Metastatic Breast Carcinoma in the Ovary (tissue), 3 donors: ENCODE data around the gene CT45A9.

DNA sequence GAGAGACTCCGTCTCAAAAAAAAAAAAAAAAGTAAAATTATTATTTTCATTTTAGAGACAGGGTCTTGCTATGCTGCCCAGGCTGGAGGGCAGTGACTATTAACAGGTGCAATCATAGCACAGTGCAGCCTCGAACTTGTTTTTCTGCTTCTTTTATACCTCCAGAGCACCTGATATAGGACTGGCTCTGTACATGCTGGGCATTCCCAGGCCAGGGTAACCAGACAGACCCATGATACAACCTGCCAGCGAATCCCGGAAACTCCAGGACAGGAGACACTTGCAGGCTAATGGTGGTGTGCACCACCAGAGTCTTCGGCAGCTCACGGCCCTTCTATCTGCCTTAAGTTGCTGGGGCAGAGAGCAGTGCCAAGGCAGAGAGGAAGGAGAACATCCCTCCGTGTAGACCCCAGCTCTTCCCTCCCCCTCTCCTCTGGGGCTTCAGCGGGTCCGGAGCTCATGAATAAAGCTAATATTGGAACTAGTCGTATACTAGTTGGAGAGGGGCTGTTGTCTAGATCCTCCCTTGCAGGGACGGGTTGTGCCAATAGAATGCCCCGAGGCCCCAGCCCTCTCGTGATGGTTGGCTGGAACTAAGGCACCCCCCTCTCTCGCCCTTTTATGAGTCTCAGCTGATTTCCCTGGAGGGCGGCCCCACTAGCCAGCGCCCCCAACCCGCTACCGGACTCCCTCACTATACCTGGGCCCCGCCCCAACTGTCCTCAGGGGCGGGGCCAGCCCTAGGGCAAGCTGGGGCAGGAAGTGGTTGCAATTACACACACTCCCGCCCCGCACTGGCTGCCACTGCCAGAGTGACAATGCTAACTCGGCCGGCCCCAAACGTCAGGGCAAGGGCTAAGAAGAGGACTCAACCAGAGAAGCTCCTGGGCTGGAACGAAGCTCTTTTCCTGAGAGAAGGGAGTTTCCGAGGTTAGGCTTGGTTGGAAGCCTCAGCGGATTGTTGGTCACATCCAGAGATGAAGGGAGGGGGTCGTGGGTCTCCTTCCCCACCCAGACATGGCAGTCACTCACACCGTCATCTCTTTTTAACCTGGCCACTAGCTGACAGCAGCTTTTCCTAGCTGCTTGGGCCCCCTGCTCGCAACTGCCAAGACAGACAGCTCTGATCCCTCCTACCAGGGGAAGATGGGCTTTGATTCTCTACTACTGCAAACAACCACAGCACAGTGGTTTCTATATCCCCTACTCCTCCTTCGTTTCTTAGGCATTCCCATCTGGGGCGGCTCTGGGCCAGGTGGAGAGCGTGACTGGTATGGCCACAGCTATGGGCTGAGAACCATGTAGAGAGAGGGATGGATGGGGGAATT is 21.3 kb upstream of the BCORL1 start:
- PRO-cap, 3 experiments, result peak in 3 of 3 experiments; most common plus-strand start position 839 of the sequence (in 3); most common minus-strand start position 718 of the sequence (in 2)

DNA sequence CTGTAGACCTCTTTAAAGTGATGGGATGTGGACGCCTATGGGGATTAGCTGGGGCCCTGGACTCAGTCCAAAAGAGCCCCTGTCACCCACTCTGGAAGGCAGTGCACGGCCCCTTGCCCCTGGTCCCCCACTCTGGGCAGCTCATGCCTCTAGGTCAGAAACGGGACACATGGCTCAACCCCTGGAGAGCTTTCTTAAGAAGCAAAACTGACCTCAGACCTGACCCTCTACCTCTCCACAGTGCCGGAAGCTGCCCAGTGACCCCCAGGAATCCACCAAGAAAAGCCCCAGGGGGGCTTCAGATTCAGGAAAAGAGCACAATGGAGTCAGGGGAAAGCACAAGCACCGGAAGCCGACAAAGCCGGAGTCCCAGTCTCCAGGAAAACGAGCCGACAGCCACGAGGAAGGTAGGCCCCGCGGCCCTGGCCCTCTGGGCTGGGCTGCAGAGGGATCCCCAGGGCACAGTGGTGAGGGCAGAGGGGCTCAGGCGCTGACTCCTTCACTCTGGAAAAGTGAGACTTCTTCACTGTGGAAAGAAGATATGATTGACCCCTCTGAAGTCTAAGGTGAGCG is 38.4 kb downstream of the BCORL1 start:
- PRO-cap, 3 experiments, result no peak in any of the 3 experiments

DNA sequence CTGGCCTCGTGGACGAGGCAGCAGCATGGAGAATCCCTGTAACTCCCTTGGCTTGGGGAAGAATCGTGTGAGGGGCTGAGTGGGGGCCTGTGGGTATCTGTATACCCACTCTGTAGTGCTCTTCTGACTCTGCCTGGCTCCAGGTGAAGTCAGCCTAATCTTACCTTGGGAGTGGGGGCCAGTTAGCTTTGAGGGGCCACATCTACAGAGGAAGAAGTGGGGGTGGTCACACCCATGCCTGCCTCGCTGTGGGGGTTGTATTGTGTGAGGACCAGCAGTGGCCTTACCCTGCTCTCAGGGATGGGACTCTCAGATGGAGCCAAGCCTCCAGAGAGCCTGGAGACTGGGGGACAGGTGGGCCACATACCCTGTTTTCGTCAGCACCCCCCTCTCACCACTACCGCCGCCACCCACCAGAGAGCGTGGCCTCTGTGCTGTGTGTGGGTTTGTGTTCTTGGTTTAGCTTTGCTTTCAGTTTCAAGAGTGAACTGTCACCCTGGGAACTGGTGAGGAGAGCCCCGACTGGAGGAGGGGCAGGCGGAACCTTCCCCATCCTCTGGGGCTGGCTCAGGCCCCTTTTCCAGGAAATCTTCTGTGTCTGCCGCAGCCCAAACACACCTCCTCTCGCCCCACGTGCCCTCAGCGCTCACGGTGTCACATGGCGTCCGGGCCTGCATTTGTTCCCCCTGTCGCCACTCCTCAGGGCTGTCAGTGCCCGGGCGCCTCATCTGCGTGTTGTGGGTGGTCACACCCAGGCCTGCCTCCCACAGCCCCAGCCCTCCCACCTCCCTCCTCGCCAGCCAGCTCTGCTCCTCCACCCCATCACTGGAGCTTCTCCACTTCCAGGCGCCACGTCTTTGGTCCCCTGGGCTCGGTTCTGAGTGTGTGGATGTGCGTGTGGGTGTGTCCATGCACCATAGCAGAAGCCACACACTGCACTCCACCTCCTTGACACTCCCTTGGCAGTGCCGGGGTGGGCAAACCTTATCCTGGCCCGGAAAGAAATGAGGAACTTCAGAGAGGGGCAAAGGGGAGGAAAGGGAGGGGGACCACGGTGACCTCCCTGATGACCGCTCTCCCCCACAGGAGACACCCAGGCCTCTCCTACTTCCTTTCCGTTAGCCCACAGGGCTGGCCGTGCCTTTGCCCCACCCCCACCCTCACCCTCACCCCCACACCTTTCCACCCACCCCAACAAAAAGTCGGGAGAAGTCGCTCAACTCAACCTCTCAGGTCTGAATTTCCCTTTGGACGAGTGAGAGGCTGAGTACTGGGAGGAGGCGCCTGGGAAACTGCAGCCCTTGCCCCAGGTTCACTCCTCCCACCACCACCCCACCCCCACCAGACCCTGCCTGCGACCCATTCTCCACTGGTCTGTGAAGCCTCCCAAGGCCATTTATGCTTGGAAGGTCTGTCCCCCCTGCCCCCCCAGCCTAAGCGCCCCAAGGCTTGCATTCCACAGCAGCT is 27.8 kb downstream of the ELF4 start:
- PRO-cap, 3 experiments, result no peak in any of the 3 experiments

DNA sequence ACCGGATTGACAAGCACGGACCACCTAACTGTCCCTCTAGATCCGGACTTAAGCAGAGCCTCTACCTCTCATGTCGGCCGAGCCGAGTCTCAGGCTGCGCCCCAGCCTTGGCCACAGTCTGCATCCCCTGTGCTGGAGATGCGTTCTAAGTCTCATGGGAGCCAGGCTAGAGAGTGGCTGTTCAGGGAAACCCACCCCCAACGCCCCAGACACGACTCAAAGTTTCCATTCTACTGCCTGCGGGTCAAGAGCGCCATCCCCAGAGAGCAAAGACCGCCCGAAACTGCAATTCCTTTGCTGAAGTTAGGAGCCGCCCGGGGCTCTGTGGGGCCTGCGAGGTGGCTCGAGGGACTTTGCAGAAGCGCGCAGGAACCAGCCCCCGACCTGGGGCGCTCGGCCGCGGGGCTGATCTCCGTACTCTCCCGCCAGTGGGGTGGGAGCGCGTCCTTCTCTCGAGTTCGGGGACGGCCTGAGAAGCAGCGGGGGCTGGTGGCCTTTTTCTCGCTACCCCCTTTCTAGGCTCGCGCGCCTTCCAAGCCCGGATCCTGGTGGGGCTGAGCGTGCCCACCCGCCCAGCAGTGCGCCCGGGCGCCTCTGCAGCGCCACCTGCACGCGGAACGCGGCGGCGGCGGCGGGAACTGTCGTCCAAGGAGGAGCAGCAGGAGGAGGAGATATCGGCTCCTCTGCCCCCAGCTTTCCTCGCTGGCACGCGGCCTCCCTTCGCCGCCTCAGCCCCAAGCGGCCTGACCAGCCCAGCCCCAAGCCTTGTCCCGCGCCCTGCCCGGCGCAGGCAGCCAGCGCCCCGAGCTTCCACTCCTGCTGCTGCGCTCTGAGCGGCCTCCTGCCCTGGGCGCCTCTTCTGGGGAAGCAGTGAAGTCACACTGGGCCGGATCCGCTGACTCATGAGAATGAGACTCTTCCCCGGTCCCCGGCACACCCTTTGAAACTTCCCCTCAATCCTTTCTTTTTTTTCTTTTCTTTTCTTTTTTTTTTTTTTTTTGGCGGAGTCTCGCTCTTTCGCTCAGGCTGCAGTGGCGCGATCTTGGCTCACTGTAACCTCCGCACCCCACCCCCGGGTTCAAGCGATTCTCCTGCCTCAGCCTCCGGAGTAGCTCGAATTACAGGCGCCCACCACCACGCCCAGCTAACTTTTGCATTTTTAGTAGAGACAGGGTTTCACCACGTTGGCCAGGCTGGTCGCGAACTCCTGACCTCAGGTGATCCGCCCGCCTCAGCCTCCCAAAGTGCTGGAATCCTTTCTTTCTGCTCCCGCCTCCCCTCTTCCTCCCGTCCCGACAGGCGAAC is 10.4 kb upstream of the ELF4 start:
- PRO-cap, 3 experiments, result peak in 2 of 3 experiments; most common plus-strand start position 637 of the sequence (in 1); most common minus-strand start position 831 of the sequence (in 1)

GRCh38 chrX:130163457-130163707 is 2.3 kb downstream of the AIFM1 start:
- PRO-cap, 3 experiments, result no peak in any of the 3 experiments

- PRO-cap, 3 experiments, result no peak in any of the 3 experiments
These were observed 75.4 kb downstream of the ENOX2 start for GRCh38 chrX:130827531-130827989.

- PRO-cap, 3 experiments, result no peak in any of the 3 experiments
These were observed 56.1 kb upstream of the ENOX2 start for GRCh38 chrX:130959111-130959589.

DNA sequence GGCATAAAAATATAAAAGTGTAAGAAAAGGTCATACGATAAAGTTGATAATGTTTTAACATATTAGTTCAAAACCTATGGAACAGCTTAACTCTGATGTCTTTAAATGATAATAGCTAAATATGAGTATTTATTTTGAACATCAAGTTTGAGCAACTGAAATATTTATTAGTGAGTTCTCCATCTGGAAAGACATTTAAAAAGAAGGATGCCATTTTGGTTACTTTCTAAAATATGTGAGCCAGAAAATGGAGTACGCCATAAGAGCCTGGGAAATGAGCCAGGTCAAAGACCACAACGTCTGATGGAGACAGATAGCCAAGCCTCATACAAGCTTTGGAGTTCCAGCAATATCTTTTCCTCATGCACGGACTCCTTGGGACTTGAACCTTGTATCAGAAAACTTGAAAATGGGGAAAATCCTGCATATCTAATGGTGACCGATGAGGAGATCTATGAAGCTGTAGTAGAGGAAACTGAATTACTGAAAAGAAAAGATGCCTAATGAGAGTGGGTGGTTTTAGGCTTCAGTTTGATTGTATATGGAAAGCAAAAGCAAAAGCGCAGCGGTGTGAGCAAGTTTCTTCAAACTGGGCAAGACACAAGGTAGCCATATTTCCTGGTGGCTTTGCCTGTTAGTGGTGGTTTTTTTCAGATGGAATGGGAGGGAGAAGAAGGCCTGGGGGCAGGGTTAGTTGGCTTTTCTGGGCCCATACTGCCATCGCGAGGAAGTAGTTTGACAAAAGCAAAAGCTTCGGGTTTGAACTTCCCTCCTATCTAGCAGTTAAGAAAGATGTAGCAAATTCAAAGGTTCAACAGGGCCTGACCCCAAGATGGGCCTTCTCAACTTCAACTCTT is 210.2 kb upstream of the STK26 start:
- PRO-cap, 3 experiments, result peak in 2 of 3 experiments; most common minus-strand start position 543 of the sequence (in 1)

- PRO-cap, 3 experiments, result no peak in any of the 3 experiments
These were observed 8.2 kb downstream of the MBNL3 start for GRCh38 chrX:132480214-132481375.

DNA sequence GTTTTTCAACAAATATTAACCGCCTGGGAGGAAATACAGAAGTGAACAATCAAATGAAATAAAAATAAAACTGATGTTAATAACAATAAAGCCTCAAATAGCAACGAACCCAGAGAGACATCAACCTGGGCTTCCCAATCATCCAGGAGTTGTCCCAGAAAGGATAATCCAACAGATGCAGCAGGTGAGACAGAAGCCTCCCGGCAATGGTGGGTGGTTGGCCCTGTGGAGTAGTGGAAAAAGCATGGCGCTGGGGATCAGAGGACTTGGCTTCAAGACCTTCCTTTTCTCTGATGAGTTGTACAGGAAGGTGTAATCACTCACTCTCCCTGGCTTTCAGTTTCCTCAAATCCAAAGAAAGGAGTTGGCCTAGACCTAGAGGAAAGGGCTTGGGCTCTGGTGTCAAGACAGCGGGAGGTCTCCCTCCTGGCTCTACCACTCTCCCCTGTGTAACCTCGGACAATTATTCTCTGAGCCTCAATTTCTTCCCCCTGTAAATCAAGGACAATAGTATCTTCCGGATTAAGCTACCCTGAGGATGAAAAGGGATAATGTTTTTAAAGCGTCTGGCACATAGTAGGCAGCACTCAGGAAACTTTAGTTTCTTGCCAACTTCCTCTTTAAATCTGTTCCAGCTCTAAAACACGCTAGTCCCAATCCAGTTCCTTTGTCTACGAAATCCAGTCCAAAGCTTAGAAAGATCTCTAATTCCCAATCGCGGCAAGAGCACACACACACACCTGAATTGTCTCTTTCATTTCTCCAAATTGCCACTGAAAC is 29.7 kb upstream of the GPC4 start:
- PRO-cap, 3 experiments, result peak in 3 of 3 experiments; most common plus-strand start position 707 of the sequence (in 3); most common minus-strand start position 151 of the sequence (in 1)

- PRO-cap, 3 experiments, result no peak in any of the 3 experiments
These were observed 21.5 kb upstream of the MOSPD1 start for GRCh38 chrX:134936487-134936931.

GRCh38 chrX:135003802-135004931 is 13.4 kb downstream of the SMIM10 start:
- PRO-cap, 3 experiments, result peak in 2 of 3 experiments; most common minus-strand start chrX:135004123 (in 2)

DNA sequence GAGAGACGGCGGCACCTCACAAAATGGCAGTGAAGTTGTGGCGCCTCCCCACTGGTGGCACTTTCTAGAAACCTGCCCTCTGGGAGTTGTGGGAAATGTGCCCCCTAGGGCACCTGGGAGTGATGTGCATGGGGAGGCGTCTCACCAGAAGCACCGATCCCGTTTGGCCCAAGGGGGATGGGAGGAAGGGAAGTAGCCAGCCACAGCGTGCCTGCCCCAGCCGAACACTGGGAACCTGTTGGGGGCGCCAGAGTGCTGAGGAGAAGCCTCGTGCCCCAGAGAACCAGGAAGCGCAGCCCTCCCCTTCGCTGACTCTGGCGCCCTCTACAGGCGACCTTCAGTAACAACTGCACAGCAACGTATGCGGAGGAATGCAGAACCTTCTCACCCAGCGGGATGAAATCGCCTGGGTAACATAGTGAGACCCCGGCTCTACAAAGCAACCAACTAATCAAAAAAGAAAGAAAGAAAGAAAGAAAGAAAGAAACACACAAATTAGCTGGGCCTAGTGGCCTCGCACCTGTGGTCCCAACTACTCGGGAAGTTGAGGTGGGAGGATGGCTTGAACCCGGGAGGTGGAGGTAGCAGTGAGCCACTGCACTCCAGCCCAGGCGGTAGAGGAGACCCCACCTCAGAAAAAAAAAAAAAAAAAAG is at the start of gene CT45A9:
Gene CT45A9 (minus strand): TSS at position 229 of the 654 bp plus-strand sequence.
- PRO-cap, 3 experiments, result no peak in any of the 3 experiments

DNA sequence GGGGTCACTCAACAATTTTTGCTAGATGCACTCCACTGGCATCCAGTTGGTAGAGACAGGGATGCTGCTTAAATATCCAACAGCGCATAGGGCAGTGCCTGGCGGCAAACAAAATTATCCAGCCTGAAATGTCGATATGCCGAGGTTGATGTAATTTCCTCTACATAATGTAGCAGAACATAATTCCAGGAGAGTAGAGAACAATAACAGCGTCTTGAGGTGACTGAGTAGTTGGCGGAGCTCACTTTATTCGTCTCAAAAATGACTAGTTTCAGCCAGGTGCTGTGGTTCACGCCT is 45.7 kb upstream of the FHL1 start:
- PRO-cap, 3 experiments, result no peak in any of the 3 experiments

GRCh38 chrX:136156491-136157106 is 40.2 kb upstream of the FHL1 start:
- PRO-cap, 3 experiments, result no peak in any of the 3 experiments

- PRO-cap, 3 experiments, result no peak in any of the 3 experiments
These were observed 11.4 kb upstream of the FHL1 start for GRCh38 chrX:136185241-136186075.

GRCh38 chrX:136188604-136188914 is 8.3 kb upstream of the FHL1 start:
- PRO-cap, 3 experiments, result no peak in any of the 3 experiments

DNA sequence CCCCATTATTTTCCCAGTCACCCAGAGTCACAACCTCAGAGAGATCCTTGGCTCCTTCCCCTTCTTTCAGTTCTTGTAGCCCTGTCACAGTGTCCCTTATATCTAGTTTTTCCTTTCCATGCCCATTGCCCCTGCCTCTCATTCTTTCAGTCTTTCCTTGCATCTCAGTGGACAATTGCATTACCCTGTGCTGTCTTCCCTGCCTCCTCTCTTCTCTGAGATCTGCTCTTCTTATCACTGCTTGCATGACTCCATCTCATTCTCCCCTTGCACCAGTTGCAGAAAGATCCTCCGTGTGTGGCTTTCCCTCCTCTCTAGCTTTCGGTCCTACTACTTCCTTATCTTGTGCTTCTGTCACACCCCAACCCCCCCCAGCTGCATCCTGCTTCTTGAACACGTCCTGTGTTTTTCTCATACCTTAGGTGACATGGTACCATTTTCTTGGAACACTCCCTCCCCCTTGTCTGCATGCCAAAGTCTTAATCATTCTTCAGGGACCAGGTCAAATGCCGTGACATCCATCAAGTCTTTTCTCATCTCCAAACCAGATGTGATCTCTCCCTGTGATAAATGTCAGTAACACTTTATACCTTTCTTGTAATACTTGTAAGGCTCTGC is 3.1 kb upstream of the FHL1 start:
- PRO-cap, 3 experiments, result no peak in any of the 3 experiments

- PRO-cap, 3 experiments, result no peak in any of the 3 experiments
These were observed 1.5 kb upstream of the FHL1 start for GRCh38 chrX:136195443-136195660.

- PRO-cap, 3 experiments, result no peak in any of the 3 experiments
These were observed 13.6 kb downstream of the FHL1 start for GRCh38 chrX:136210127-136211209.